Testis (tissue), 5 donors: ENCODE results near the gene ZNRD2.

DNA sequence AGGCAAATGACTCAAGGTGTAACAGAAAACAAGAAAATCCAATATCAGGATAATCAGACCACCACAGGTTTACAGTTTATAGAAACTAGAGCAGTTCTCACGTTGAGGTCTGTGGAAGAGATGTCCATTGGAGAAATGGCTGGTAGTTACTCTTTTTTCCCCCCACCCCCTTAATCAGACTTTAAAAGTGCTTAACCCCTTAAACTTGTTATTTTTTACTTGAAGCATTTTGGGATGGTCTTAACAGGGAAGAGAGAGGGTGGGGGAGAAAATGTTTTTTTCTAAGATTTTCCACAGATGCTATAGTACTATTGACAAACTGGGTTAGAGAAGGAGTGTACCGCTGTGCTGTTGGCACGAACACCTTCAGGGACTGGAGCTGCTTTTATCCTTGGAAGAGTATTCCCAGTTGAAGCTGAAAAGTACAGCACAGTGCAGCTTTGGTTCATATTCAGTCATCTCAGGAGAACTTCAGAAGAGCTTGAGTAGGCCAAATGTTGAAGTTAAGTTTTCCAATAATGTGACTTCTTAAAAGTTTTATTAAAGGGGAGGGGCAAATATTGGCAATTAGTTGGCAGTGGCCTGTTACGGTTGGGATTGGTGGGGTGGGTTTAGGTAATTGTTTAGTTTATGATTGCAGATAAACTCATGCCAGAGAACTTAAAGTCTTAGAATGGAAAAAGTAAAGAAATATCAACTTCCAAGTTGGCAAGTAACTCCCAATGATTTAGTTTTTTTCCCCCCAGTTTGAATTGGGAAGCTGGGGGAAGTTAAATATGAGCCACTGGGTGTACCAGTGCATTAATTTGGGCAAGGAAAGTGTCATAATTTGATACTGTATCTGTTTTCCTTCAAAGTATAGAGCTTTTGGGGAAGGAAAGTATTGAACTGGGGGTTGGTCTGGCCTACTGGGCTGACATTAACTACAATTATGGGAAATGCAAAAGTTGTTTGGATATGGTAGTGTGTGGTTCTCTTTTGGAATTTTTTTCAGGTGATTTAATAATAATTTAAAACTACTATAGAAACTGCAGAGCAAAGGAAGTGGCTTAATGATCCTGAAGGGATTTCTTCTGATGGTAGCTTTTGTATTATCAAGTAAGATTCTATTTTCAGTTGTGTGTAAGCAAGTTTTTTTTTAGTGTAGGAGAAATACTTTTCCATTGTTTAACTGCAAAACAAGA is 23.2 kb upstream of the SCYL1 start:
- PRO-cap, 3 experiments, result peak in 3 of 3 experiments; most common plus-strand start position 364 of the sequence (in 1); most common minus-strand start position 375 of the sequence (in 3)
- RAMPAGE, long total RNA, 2 experiments, result no peak in any of the 2 experiments
- RRBS, result no CpG with 5 or more reads among the region's 4 CpGs

- PRO-cap, 3 experiments, result peak in 1 of 3 experiments; most common plus-strand start chr11:65505453 (in 1)
- RAMPAGE, long total RNA, 2 experiments, result no peak in any of the 2 experiments
- RRBS, result no CpG with 5 or more reads among the region's 5 CpGs
Observed at GRCh38 chr11:65505168-65505499, 19.7 kb upstream of the SCYL1 start.

- PRO-cap, 3 experiments, result peak in 1 of 3 experiments; most common plus-strand start chr11:65507123 (in 1); most common minus-strand start chr11:65507406 (in 1)
- RAMPAGE, long total RNA, 2 experiments, result no peak in any of the 2 experiments
- RRBS, result no CpG with 5 or more reads among the region's 5 CpGs
Observed at GRCh38 chr11:65506981-65507513, 17.8 kb upstream of the SCYL1 start.

- PRO-cap, 3 experiments, result peak in 1 of 3 experiments; most common plus-strand start chr11:65523590 (in 1)
- RAMPAGE, long total RNA, 2 experiments, result no peak in any of the 2 experiments
- RRBS, result no CpG with 5 or more reads among the region's 21 CpGs
Observed at GRCh38 chr11:65522638-65523803, 1.9 kb upstream of the SCYL1 start.

- PRO-cap, 3 experiments, result no peak in any of the 3 experiments
- RAMPAGE, long total RNA, 2 experiments, result no peak in any of the 2 experiments
- RRBS, result no CpG with 5 or more reads among the region's 13 CpGs
Observed at GRCh38 chr11:65528892-65529429, 4.1 kb downstream of the SCYL1 start.

DNA sequence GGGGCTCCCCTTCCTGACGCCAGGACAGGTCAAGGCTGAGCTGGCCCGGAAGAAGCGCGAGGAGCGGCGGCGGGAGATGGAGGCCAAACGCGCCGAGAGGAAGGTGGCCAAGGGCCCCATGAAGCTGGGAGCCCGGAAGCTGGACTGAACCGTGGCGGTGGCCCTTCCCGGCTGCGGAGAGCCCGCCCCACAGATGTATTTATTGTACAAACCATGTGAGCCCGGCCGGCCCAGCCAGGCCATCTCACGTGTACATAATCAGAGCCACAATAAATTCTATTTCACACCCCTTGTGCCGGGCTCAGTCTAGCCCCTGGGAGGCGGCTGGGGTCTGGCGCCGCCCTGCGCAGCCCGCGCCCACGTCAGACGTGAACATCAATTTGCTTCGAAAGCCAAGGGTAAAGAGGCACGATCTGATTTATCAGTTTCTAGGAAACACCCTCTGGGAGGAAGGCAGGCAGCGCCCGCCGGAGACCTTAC is 13.6 kb downstream of the SCYL1 start:
- PRO-cap, 3 experiments, result no peak in any of the 3 experiments
- RAMPAGE, long total RNA, 2 experiments, result no peak in any of the 2 experiments
- RRBS, result 9% methylated on average over 12 of the region's 33 CpGs

DNA sequence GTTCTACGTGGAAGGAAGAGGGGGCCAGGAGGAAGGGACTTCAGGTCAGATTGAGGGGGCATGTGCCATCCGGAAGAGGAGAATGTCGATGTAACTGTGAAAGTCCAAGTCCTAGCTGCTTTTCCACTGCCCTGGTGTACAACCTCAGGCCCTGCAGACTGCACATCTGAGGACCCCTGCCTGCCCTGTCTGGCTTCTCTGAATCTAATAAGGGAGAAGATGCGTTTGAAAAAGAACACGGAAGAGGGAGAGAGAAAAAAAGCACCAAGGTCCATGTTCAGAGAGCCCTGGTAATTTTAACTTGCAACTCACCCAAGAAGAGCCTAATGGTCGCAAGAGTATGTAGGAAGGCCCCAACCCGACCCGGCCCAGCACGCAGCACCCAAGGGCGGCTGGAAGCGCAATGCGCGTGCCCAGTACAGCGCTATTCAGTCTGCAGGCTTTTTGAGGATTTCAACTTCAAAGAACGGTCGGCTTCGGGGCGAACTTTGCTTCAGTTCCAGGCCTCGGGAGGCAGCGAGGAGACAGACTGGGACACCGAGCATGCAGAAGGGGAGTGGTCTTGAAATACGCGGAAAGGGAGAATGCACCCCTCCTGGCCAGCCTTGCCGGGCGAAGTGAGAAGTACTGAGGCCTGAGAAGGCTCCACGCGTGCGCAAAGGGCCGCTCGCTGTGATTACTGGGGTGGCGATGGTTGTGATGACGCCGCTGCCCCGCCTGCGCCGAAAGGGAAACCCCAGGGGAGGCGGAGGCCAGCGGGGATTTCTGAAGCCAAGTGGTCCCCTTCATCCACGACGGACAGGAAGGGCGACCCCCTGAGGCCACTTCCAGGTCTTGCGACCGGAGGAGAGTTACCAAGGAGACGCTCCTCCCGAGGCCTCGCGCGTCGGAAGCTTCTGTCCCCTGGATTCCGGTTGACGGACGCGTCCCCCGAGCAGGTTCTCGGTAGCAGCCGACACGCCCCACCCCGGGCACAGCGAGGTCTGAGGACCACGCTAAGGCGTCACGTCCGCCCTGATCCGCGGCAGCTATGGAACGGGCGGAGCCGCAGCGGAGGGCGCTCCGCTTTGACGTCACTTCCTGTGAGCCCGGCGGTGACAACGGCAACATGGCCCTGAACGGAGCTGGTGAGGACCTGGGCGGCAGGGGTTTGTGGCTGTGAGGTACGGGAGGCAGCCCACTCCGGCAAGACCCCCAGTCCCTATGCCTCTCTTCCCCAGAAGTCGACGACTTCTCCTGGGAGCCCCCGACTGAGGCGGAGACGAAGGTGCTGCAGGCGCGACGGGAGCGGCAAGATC is at the start of gene ZNRD2:
Gene ZNRD2, plus strand, starts transcription at position 1,094 of the 1,298 bp plus-strand sequence.
- PRO-cap, 3 experiments, result peak in 3 of 3 experiments; most common plus-strand start position 1,076 of the sequence (in 3); most common minus-strand start position 607 of the sequence (in 3)
- RAMPAGE, long total RNA, 2 experiments, result start-site peak on the plus strand in 2 of 2 experiments, centred at position 1,089 of the sequence, 267 to 350 reads per replicate; start-site peak on the minus strand in 1 of 2 experiments, centred at position 979 of the sequence, 283 reads per replicate
- RRBS, result 1% methylated on average over 29 of the region's 88 CpGs

DNA sequence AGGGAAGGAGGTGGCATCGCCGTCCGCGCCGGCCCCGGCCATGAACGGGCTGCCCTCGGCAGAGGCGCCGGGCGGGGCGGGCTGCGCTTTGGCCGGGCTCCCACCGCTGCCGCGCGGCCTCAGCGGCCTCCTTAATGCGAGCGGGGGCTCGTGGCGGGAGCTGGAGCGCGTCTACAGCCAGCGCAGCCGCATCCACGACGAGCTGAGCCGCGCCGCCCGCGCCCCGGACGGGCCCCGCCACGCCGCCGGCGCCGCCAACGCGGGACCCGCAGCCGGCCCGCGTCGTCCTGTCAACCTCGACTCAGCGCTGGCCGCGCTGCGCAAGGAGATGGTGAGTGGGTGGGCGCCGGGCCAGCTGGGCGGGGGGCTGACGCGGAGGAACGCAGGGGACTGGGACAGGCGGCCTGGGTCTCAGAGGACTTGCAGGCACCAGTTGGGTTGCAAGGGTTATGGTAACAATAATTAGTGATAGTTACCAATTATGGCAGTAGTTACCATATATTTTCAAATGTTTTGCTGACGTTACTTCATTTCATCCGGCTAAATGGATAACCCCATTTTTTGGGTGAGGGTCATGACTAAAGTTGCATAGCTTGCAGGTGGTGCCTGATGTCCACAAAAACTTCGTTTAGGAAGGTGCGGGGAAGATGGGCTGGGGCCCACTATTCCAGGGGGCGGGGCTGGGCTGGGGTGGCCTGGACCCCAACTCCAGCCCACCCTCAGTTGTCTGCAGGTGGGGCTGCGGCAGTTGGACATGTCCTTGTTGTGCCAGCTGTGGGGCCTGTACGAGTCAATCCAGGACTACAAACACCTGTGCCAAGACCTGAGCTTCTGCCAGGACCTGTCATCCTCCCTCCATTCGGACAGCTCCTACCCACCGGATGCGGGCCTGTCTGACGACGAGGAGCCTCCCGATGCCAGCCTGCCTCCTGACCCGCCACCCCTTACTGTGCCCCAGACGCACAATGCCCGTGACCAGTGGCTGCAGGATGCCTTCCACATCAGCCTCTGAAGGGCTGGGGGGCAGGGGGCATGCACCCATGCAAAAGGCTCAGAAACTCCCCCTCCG is 626 bp downstream of the FAM89B start:
- PRO-cap, 3 experiments, result peak in 3 of 3 experiments; most common plus-strand start position 197 of the sequence (in 1); most common minus-strand start position 303 of the sequence (in 3)
- RAMPAGE, long total RNA, 2 experiments, result no peak in any of the 2 experiments
- RRBS, result 1% methylated on average over 15 of the region's 78 CpGs

GRCh38 chr11:65578550-65579332 is 2.9 kb downstream of the EHBP1L1 start:
- PRO-cap, 3 experiments, result no peak in any of the 3 experiments
- RAMPAGE, long total RNA, 2 experiments, result no peak in any of the 2 experiments
- RRBS, result no CpG with 5 or more reads among the region's 11 CpGs

GRCh38 chr11:65581193-65582240 is 5.7 kb downstream of the EHBP1L1 start:
- PRO-cap, 3 experiments, result no peak in any of the 3 experiments
- RAMPAGE, long total RNA, 2 experiments, result start-site peak on the plus strand in 1 of 2 experiments, at chr11:65581547-65581870 at its widest, 32 reads per replicate
- RRBS, result no CpG with 5 or more reads among the region's 13 CpGs

- PRO-cap, 3 experiments, result no peak in any of the 3 experiments
- RAMPAGE, long total RNA, 2 experiments, result no peak in any of the 2 experiments
- RRBS, result no CpG with 5 or more reads among the region's 8 CpGs
Observed at GRCh38 chr11:65588685-65589154, 6.9 kb downstream of the KCNK7 start.

GRCh38 chr11:65636075-65637200 is 1.5 kb upstream of the SIPA1 start:
- PRO-cap, 3 experiments, result no peak in any of the 3 experiments
- RAMPAGE, long total RNA, 2 experiments, result no peak in any of the 2 experiments
- RRBS, result 90% methylated on average over 2 of the region's 28 CpGs

GRCh38 chr11:65646880-65648098 is 9.4 kb downstream of the SIPA1 start:
- PRO-cap, 3 experiments, result peak in 3 of 3 experiments; most common plus-strand start chr11:65647389 (in 2); most common minus-strand start chr11:65647276 (in 2)
- RAMPAGE, long total RNA, 2 experiments, result no peak in any of the 2 experiments
- RRBS, result 3% methylated on average over 18 of the region's 113 CpGs

GRCh38 chr11:65649888-65651004 is 12.3 kb downstream of the SIPA1 start:
- PRO-cap, 3 experiments, result no peak in any of the 3 experiments
- RAMPAGE, long total RNA, 2 experiments, result no peak in any of the 2 experiments
- RRBS, result 85% methylated on average over 5 of the region's 26 CpGs

GRCh38 chr11:65652385-65652787 is 10.3 kb downstream of the RELA start:
- PRO-cap, 3 experiments, result peak in 3 of 3 experiments; most common plus-strand start chr11:65652734 (in 3); most common minus-strand start chr11:65652576 (in 2)
- RAMPAGE, long total RNA, 2 experiments, result no peak in any of the 2 experiments
- RRBS, result 1% methylated on average over 27 of the region's 47 CpGs

GRCh38 chr11:65662175-65662672 is 492 bp downstream of the RELA start:
- PRO-cap, 3 experiments, result no peak in any of the 3 experiments
- RAMPAGE, long total RNA, 2 experiments, result no peak in any of the 2 experiments
- RRBS, result no CpG with 5 or more reads among the region's 8 CpGs

DNA sequence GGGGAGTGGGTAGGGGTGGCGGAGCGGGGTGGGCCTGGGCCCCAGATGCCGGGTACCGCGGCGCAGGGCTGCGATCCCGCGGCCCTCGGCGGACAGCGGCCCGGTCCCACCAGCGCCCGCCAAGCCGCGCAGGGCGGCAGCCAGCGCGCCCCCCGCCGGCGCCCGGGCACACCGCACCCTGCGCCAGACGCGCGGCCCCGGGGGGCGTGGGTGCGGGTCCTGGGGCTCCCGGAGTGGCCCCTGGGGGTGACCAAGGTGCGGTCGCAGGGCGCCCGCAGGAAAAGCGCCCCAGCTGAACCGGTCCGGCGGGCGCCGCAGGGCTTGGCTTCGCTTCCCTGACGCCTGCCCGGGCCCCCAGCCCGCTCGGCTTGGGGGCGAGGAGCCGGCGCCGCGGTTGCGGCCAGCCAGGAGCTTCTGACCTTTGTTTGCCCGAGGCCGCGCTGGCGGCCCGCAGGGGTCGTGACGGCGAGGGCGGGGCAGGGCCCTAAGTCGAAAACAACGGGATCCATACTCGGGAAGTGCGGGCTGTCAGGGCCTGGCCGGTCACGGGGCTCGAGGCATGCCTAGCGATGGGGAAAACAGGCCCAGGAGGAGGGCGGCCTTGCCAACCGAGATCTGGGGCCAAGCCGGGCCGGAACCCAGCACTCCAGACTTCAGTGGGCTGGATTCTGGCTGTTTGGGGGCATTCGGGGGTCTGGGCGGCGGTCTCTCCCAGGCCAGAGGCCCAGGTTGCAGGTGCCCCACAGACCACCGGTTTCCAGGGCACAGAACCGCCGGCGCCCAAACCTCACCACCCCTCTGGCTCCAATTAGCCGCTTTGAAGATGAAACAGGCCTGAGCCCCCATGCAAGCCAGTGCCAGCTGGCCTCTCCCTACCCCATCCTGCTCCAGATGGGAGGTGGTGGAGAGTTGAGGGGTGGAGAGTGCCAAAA is 647 bp upstream of the AP5B1 start:
- PRO-cap, 3 experiments, result peak in 2 of 3 experiments; most common minus-strand start position 142 of the sequence (in 2)
- RAMPAGE, long total RNA, 2 experiments, result no peak in any of the 2 experiments
- RRBS, result 3% methylated on average over 55 of the region's 83 CpGs

GRCh38 chr11:65853755-65854576 is 4.0 kb downstream of the CFL1 start:
- PRO-cap, 3 experiments, result no peak in any of the 3 experiments
- RAMPAGE, long total RNA, 2 experiments, result no peak in any of the 2 experiments
- RRBS, result 95% methylated on average over 2 of the region's 7 CpGs

DNA sequence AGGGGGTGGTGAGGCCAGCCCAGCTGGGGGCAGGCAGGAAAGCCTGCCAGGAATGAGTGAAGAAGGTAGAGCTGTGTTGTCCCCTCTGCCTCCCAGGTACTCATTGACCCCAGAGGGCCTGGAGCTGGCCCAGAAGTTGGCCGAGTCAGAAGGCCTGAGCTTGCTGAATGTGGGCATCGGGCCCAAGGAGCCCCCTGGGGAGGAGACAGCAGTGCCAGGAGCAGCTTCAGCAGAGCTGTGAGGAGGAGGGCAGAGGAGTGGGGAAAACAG is 2.7 kb downstream of the MUS81 start:
- PRO-cap, 3 experiments, result no peak in any of the 3 experiments
- RAMPAGE, long total RNA, 2 experiments, result no peak in any of the 2 experiments
- RRBS, result no CpG with 5 or more reads among the region's 2 CpGs

DNA sequence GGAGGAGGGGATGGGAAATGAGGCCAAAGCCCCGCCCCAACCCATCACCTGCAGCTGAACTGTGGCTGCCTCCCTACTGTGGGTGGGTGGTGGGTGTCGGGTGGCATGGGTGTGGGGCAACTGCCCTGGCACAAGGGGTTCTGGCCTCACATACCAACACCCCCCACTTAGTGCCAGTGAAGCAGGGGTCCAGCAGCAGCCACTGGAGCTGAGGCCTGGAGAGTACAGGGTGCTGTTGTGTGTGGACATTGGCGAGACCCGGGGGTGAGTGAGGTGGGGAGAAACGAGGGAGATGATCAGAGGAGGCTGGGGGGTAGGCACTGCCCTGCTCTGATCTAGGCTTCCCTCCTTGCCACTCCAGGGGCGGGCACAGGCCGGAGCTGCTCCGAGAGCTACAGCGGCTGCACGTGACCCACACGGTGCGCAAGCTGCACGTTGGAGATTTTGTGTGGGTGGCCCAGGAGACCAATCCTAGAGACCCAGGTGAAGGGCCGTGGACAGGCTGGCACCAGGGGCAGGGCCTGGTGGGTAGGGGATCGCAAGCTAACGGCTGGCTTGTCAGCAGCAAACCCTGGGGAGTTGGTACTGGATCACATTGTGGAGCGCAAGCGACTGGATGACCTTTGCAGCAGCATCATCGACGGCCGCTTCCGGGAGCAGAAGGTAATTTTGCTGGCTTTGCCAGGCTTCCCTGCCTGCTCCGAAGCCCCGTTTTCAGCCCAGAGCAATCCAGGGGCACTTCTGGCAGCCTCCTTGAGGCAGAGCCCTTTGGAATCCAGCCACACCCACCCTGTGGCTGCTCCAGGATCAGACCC is 3.2 kb downstream of the MUS81 start:
- PRO-cap, 3 experiments, result no peak in any of the 3 experiments
- RAMPAGE, long total RNA, 2 experiments, result no peak in any of the 2 experiments
- RRBS, result no CpG with 5 or more reads among the region's 24 CpGs